Placental pericyte (primary cell): ENCODE results near the gene MTMR4.

GRCh38 chr17:58330544-58330658 lies 1.8 kb upstream of the TSPOAP1 start:
- CAGE, long polyA plus RNA: no peak

- CAGE, long polyA plus RNA: no peak
These were observed 32.0 kb upstream of the SUPT4H1 start for GRCh38 chr17:58383818-58384662.

DNA sequence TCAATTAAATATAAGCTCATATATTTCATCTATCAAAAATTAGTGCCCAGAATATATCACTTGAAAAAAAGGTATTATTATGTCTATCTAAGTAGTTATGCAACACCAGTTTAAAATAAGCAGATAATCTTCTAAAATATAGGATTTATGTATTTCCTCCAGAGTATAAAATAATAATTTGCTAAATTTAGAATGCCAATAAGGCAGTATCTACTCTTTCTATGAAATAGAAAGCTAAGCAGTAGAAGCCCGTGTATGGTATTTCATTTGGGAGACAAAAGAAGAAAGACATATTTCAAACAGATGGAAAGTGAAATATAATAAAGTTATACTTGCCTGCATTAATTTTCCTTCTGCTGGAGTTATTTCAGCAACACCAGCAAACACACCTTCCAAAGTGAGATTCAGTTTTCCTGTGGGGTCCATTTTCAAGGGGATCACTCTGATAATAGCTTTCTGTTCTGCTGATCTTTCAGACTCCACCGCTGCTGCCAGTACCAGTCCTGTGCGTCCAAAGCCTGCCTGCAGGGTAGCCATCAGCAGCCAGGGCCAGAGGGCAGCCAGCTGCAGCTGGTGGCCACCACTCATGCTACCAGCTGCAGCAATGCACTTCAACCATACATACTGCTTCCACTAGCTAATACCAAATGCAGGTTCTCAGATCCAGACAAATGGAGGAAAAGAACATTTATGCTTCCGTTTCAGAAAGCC lies 2.2 kb downstream of the RNF43 start:
- CAGE, long polyA plus RNA: no peak

- CAGE, long polyA plus RNA: no peak
These were observed at the start of gene MTMR4 for GRCh38 chr17:58513919-58515030. Gene MTMR4, minus strand, starts transcription at chr17:58514638.

- CAGE, long polyA plus RNA: no peak
These were observed 909 bp downstream of the TRIM37 start for GRCh38 chr17:59105742-59106200.

DNA sequence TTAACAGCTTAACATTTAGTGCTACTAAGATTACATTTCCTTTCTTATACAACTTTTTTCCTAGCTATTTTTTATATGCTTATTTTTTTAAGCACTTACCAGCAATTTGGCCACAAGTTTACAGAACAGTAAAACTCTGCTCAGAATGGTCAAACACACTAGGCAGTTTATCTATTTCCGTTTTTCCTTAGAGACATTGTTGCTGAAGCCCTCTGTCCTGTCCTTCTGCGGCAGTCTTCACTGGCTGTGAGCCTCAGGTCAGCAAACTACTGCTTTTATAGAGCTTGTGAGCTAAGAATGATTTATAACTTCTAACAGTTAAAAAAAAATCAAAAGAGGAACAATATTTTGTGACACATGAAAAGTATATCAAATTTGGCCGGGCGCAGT lies 7.9 kb downstream of the PRR11 start:
- CAGE, long polyA plus RNA: no peak

DNA sequence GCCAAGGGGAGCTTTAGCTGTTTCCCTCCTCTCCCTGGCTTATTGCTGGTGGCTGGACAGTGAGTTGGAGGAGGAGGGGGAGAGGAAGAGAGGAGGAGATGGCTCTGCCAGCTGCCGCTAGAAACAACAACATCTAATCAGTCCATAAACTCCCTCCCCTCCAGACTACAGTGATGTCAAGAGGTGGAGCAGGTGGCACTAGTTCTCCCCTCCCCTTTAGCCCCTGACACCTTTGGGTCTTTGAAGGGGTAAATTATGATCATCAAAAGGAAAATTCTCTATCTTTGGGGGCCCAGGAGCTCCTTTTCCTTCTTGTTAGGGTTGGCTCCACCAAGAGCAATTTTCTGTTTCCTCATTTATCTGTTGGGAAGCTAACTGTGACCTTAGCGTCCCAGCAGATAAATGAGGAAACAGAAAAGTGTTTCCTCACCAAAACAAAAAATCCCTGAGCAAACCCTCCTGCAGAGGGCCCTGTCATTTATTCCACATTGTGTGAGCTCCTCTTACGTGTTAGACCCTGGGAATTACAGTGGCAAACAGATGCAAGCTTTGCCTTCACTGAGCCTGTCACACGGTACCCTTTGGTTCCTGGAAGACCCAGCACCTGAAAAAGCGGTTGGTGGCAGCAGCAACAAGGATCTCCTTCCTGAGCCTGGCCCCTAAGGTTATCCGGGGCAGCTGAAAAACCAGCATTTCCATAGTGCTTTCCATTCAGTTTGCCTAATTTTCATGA lies 34.5 kb downstream of the YPEL2 start:
- CAGE, long polyA plus RNA: no peak

DNA sequence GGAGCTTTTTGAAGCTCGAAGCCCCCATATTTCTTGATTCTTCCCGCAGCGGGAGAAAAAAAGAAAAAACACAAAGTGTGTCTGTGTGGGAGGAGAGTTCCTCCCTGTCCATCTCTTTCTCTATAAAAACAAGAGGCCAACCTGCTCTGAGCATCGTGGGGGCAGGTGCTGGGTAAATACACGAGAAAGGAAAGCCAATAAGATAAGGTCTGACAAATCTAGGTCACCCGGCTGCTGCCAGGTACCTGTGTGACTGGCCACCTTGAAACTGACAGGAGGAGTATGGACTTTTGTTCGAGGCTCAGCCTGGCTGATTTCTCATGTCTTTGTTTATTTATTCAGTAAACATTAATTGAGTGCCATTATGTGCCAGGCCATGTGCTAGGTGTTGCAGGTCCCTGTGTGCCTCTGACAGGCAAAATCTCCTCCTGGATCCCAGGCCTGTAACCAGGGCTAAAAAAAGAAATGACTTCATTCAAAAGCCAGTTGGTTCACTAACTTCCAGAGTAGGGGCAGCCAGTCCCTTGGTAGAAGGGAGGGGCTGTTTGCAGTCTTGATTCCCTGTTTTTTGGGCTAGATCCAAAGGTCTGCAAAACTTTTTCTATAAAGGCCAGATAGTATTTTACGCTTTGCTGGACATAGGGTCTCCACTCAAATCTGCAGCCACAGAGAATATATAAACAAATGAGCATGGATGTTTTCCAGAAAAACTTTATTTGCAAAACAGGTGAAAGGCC lies 35.5 kb downstream of the YPEL2 start:
- CAGE, long polyA plus RNA: no peak

GRCh38 chr17:59369311-59369822 lies 37.9 kb downstream of the YPEL2 start:
- CAGE, long polyA plus RNA: no peak

DNA sequence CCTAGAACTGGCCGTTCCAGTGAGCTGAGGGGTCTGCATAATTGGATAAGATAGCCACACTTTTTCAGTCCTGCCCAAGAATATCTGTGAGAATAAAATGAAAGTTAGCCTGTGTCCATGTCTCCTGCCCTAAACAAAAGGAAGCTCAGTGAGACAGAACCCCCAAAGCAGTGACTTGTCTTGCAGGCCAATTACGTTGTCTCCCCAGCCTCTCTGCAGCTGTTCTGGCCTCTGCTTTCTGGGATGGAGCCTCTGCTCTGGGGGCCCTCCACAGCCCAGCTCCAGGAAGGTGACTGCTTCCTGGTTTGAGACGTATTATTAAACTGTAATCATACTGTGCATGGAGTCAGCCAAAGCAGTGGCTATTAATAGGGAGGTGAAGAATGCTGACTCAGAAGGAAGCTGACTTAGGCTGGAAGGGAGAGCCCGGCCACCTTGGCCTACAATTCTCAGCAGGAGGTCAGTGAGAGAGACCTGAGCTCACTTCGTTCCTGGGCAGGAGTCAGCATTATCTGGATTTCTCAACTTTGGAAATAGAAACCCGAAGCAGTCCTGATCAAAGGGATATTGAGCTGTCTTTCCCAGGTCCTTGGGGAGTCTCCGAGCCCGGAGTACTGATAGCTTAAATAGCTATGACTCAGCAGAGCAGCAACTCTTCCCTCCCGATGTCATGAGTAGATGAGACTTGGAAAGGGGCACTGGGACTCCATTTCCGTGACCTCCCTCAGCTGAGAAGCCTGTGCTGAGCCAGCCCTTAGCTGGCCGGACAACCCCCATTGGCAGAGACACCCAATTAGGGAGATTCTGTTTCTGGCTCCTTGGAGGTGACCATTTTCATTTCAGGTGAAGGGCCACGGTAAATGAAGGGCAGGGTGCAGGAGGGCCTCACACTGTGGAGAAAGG lies 91.7 kb downstream of the YPEL2 start:
- CAGE, long polyA plus RNA: no peak

- CAGE, long polyA plus RNA: no peak
These were observed 446 bp downstream of the CLTC start for GRCh38 chr17:59620192-59620489.

DNA sequence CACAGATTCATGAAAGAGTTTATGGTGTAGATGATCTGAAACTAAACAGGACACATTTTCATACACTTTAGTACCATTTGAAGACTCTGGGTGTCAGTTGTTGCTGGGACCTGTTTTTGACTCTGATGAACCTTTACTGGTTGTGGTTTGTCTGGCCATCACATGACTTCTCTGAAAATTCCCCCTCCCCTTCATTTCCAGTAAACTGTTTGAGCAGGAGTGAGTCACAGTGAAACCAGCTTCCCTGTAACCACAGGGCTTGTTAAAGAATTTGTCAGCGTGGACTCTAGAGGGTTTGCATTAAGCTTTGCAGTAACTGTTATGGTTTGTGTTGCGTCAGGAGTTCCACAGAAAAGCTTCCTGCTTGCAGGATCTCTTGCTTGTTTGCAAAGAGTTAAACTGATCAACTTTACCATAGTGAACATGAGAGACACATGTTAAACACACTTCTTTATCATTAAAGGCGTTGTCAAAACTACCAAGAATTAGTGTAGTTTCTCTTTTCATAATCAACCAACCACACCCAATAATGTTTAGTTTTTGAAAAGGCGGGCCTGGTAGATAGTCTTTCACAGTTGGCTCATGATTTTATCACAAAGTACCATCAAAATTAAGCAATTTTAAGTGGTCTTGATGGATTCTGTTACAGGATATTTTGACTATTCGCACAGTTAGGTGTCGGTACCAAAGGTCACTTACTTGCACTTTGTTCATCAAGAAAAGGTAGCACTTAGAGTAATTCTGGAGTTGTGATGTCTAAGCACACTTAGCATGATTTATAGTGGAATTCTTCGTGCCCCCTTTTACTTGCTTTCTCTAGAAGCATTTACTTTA lies 79.2 kb downstream of the VMP1 start:
- CAGE, long polyA plus RNA: no peak

GRCh38 chr17:59843913-59844213 lies 48.9 kb downstream of the TUBD1 start:
- CAGE, long polyA plus RNA: no peak

DNA sequence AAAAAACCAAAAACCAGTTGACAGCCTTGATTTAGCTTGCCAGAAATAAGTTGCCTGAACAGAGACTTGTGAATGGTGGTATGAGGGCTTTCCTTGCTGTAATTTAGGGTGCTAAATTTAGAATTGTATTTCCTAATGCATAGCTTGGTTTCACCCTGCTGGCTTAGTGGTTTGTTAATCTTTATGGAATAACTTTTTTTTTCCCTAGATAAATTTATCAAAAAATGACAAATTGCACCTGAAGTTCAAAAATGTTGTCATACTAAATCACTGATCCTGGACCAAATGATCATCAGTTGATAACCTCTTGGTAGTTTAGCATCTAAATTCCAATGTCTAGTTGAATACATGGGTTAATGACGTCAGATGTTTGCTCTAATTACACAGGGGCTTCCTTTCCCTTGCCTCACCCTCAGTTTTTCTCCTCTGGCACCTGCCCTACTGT lies 1.2 kb downstream of the RPS6KB1 start:
- CAGE, long polyA plus RNA: no peak

DNA sequence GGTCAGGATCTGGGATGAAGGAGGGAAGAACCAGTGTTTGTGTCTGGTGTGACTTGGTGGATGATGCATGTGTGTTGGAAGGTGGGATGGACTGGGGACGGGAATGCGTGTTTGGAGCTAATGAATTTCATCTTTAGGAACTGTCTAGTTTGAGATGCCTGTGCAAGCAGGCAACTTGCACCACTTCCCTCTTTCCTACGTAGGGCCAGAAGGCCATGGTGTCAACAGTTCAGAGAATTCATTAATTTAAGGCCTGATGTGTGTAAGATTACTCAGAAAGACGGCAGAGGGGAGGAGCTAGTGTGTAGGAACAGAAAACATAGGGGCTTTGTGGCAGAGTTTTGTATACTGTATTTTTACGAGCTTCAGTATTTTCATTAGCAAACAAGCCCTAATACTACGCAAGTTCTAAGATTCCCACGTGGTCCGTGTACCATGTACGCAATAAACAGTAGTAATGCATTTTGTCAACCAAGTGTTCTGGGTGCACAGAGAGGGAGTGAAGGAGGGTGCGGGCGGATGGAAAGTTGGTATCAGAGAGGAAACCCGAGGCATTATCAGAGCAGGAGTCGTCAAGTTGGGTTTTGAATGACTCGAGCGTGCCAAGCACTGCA lies 705 bp downstream of the HEATR6 start:
- CAGE, long polyA plus RNA: no peak

DNA sequence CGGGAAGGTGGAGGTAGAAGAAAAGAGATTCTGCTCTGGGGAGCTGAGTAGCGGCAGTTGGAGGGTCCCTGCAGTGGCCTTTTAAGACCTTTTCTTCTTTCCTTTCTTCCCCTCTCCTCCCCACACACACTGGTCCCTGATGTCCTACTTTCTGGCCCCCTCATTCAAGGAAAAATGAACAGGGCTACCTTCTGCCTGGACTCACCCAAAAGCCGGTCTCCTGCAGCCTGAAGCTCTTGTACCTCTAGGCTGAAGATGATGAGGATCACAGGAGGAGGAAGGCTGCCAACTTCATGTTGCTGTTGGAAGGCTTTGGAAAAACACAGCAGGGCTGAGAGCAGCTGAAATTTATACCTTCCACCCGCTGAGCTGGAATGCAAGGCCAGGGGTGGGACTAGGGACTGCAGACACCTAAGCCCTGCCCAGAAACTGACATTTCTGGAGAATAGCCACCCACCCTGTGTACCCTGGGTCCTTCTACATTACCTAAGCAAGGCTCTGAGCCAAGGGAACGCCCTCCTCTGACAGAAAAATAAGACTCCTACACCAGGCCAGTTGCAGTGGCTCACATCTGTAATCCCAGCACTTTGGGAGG lies 9.4 kb upstream of the HEATR6 start:
- CAGE, long polyA plus RNA: no peak

- CAGE, long polyA plus RNA: no peak
These were observed 14.2 kb upstream of the CA4 start for GRCh38 chr17:60135452-60136058.

DNA sequence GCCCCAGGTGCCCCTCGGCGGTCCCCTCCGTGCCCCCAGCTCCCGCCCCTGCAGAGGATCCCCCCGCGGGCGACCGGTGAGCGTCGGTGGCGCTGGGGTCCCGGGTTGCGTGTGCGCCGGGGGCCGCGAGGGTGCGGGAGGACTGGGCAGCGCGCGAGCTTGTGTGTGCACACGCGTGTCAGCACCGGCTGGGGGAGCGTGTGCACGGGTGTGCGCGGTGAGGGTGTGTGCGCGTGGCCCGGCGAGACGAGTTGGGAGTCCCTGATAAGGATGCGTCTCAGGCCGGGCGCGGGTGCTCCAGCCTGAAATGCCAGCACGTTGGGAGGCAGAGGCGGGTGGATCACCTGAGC lies 313 bp downstream of the CA4 start:
- CAGE, long polyA plus RNA: no peak

DNA sequence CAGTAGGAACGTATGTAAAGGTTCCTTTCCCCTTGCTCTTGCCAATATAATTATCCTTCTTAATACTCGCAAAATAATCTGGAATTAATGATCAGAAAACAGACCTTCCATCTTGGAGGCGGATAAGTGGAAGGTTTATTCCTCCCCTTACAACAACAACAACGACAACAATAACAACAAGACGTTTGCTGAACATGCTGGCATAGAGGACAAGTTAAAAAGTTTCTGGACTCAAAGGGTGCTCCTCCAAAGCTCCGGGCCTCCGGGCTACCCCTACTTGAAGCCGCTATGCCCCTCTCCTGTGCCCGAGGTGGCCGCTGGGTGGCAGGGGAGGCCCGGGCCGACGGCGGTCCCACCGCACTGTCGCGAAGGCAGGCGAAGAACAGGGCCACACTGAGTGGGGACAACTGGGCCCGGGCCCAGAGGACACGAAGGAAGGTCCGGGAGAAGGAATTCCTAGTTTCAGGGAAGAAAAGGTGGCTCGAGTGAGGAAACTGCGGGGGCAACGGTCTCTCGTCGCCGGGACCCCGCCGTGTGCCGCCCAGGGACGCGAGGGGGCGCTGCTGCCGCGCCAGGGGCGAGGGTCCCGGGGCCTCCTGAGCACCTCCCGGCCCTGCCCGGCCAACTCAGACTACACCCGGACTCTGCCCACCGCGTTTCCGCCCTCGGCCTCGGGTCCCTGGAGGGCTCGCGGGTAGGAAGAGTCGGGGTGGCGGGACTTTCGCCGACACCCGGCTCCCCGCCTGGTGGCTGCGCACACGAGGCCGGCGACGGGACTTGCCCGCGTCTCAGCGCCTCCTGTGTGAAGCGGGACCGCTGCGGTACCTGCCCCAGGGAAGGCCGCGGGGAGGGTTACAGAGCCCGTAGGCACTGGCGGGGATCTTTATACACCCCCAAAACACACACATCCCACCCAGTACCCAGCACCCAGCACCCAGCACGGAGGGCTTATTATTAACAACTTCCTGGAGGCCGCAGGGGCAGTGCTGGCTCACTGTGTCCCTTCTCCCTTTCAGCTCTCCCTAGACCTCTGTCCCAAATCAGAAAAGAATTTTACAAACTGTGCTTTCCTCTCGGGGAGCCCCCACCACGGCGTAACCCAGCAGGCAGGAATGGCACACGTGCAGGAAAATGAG lies 825 bp upstream of the CHCT1 start:
- CAGE, long polyA plus RNA: no peak

GRCh38 chr17:61065309-61066012 lies 334.2 kb upstream of the TBX2 start:
- CAGE, long polyA plus RNA: no peak